Neutrophil (primary cell): ENCODE results near the genes TCTN3, LCOR and FRAT1.

GRCh38 chr10:95539602-95540170, 21.5 kb downstream of the SORBS1 start:
- PRO-cap, result no peak

- PRO-cap, result no peak
These were observed 10.4 kb downstream of the ALDH18A1 start for GRCh38 chr10:95645936-95646640.

DNA sequence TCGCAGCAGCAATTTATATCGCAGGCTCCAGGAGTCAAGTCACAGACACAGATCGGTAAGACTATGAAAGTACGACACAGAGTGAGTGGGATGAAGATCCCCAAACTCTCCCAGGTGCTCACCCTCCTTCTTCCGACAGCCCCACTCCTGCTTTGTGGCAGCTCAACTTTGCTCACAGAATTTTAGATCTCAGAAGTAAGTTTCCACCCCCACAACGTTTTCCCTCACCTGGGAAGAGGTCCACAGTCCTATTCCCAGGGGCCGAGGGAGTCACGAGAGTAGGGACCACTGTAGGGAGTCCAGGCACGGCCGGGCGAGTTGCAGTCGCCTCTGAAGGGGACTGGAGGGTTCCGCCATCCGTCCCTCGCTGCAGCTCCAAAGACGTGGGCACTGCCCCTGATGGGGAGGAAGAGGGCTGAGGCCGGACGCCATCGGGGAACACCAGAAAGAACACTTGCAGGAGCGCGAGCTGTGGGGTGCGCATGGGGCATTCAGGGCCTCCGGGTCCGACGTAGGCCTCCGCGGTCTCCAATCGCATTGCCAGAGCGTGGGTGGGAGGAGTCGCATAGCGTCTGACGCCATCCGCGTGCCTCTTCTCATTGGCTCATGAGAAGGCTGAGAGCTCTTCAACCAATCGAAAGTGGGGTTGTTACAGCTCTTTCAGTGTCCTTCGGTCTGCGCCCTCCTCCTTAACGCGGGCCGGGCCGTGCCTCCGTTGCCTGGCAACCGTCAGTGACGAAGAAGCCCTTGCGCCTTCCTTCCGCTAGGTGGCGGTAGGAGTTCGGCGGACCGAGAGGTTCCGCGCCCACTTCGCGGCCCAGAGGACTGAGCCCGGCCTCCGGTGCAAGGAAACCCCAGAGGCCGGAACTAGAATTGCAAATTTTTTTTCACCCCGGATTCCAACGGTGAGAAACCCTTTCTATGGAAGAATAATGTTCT, at the start of gene TCTN3:
TCTN3 (minus strand) TSS at position 512 of the 939 bp plus-strand sequence.
- PRO-cap, result unidirectional peak, minus-strand start at position 456 of the sequence

GRCh38 chr10:95697378-95697973, 3.7 kb upstream of the TCTN3 start:
- PRO-cap, result no peak

DNA sequence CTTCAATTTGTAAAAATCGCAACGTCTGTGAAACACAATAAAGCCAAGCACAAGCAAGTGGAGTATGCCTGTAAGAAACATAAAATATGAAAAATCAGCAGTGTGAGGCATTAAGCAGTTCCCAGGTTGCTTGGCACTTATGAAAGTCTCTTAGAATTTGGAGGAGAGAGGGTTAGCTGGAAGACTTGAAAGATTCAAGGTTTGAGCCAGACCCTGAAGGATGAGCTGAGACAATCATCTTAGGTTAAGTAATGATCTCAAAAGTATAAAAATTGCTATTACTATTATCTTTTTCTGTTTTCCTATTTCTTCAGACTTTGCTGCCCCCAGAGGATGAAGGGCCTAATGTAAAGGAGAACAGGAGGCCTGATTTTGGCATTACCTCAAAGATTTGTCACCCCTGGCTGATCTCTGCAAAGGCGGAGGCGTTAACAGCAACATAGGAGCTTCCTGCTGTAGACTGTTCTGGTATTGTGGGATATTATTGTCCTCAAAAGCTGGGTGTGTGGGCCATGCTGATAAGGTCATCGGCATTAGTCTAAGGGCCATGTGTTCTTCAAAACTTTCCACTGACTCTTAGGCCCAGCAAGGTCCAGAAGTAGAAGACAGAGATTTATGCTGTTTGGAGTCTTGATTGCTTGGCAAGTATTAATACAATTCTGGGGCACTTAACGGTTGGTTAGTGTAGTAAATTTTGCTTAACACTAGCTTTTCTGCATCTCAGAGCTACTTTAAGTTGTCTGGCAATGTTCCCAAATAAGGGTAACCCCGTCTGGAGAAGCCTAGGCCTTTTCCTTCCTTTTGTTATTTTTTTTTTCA, 14.2 kb upstream of the ENTPD1 start:
- PRO-cap, result no peak

DNA sequence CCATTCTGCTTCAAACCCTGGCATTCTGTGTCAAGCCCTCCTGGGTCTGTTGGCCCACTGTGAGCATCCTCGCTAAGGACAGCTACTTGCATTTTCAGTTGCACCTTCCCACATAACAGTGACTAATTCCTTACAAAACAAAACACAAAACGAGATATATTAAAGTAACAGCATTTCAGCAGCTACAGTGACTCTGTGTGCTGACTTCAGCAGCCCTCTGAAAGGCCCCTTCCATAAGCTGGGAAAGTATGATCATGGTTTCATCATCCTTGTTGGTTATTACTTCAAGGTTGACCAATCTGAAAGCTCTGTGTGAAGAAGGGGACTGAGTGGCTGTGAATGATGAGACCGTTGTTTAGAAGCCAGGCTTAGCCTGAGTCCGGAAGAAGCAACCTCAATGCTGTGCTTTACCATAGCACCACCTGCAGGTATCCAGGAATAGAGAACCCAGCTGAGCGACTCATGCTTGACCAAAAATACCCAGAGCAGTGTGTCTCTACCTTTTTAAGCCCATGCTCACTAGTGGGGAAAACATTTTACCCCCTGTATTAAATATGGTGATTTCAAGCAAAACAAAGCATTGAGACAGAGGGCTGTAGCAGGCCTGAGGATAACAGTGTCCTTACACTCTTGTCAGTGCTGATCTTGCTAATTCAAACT, 42.7 kb upstream of the CC2D2B start:
- PRO-cap, result no peak

GRCh38 chr10:96044760-96045153, 1.4 kb downstream of the CCNJ start:
- PRO-cap, result no peak

DNA sequence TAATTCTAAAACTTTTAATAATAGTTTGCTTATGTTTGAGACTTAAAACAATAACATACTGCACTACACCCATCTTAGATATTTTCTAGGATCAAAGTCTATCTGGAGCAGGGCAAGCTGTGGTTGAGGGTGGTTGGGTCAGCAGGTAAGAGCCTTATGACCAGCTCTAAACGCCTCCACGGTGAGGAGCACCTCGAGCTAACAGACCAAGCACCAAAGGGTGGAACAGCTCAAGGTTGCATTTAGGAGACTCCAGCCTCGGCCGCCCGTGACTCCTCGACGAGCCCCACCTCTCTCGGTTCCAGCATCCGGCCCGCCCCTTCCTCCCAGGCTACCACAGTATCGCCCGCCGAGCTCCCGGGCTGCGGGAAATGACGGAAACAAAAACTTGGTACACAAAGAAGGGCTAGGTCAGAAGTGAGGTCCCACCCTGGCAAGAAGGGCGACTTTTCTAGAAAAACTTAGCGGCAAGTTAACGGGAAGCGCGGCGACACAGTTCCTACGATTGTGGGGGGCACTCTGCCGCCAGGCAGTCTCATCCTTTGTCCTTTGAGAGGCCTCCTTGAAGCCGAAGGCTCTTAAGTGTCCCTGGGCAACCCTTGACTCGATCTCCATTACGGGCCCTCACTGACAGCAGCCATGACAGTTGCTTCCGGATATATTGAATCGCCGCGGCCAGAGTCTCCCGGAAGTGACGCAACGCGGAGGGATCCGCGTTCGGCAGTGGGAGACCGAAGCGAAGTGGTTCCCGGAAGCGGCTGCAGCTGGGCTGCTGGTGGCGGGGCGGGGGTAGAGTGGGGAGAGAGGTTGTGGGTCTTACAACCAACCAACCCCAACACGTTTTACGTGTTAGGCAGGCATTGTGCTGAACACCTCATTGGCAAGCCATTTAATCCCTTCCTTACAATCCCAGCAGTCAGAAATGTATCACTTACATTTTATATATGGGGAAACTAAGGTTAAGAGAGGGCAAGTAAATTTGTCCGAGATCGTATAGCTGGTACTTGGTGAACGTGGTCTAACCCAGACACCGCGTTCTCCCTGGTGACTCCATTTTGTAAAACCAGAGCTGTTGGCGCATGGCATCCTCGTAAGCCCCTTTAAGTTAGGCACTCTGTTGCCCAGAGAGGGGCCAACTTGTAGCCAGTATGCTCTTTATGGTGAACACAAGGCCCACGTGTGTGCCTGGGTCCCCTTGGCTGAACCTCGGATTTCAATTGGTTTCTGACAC, 40.1 kb upstream of the ZNF518A start:
- PRO-cap, result bidirectional peak, plus-strand start at position 729 of the sequence, minus-strand start at position 616 of the sequence

DNA sequence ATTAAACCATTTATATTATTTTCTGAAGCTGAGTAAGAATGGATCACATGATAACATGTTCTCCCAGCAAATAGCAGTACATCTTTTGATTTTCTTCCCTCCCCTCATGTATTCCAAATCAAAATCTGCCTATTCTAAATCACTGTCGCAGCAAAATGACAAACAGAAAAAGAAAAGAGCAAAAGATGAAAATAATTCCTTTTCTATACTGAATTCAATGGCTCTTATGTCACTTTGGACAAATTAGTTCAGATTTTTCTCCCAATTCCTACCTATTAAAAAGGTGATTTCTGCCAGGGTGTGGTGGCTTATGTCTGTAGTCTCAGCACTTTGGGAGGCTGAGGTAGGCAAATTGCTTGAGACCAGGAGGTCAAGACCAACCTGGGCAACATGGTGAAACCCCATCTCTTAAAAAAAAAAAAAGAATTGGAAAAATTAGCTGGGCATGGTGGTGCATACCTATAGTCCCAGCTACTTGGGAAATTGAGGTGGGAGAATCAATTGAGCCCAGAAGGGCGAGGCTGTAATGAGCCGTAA, 10.3 kb downstream of the ZNF518A start:
- PRO-cap, result no peak

DNA sequence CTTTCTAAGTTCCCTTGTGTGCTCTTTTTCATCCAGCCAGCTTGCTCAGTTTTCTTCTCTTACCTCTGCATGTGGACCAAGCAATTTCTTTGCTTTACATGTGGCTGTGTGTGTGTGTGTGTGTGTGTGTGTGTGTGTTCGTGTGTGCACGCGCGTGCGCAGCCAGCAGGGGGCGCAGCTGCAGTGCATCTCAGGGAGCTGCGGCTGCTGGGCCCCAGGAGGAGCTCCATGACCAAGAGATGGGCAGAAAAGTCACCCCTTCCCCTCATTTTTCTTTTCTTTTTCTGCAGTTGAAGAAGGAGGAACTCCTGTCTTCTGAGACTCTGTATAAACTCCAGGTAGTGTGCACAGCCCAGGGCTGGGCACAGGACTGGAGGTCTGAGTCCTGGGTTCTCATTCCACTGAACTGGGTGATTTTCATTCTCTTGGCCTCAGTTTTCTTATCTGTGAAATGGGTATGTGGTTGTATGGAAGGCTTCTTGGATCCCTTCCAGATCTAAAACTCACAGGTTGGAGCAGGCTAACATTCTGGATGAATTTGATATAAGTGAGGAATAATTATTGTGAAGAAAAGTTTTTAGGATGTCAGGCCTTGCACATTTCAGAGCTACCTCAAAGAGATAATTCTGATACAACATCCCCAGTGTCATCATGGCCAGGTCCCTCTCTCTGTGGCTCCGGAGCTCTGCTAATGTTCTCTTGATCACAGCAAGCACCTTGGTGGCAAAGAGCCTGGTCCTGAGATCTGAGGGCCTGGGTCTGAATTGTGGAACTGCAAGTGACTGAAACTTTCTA, 41.6 kb downstream of the BLNK start:
- PRO-cap, result no peak

DNA sequence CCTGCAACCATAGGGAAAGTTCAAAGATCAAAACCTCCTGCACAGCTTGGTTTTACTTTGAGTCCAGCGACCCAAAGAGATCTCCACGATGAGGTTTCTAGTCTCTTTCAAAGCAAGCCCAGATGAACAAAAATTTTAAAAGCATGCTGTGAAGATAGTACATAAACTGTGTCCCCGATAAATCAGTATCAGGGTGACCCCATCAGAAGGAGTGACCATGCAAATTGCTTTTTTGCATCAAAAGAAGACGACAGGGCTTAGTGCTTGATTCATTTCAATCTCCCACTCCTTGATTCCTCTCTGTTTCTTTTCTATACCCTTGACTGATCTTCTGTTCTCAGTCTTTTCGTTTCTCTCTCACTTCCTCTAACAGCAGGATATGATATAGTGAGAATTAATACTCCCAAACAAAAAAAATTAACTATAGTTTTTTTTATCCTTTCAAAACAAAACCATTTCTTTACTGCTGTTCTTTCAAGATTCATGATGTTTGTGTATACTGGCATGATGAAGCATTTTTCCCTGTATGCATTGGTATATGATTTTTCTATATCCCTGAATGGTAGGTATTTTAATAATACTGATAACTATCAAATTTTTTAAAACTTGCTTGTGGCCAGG, 15.9 kb upstream of the DNTT start:
- PRO-cap, result no peak

- PRO-cap, result no peak
These were observed 33.2 kb upstream of the TM9SF3 start for GRCh38 chr10:96619689-96620740.

DNA sequence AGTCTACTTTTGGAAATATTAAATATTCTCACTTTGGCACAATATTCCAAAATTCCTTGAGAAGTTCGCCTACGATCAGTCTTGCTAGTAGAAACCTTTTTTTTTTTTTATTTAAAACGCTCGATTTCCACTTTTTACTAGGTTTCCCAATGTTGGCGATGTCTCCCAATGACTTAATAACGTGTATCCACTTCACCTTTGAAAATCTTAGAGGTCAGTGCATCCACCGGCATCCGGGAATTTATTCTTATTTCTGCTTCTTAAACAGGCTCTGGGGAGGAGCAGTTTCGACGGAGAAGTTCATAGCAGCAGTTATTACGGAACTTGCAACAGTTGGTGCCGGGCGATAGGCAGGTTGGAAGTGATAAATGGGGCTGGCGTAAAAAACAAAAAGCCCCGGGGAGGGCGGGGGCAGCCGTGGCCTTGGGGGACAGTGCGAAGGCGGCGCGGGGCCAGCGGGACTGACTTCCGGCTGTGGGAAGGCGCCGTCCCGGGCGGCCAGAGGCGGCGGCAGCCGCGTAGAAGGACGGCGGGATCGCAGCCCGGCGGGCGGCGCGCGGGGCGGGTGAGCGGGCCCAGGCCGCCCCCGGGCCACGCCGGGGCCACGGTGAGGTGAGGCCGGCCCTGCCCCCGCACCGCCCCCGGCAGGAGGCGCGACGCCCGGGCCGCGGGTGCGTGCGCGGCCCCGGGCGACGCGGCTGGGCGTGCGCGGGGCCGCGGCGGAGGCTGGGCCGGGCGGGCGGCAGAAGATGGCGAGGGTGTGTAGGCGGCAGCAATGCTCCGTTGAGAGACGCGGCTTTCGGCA, at the start of gene LCOR:
LCOR (plus strand) TSS at position 745 of the 805 bp plus-strand sequence.
- PRO-cap, result unidirectional peak, plus-strand start at position 433 of the sequence; unidirectional peak, plus-strand start at position 745 of the sequence

DNA sequence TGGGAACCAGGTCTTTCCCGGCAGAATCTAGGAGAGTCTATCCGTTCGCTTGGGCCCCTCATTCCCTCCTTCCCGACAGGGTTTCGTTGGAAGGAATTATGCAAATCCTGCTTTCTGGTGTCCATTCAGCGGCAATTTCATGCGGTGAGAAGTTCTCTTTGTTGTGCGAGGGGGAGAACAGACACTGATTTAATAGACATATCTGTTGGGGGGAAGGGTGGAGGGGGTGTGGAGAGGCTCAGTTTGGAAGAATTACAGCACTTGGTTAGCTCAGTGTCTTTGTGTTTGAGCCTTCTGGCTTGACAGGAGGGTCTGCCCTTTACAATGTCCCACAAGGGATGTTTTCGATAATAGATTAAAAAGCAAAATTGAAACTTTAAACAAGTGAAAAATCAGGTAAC, 1.6 kb downstream of the LCOR start:
- PRO-cap, result no peak

DNA sequence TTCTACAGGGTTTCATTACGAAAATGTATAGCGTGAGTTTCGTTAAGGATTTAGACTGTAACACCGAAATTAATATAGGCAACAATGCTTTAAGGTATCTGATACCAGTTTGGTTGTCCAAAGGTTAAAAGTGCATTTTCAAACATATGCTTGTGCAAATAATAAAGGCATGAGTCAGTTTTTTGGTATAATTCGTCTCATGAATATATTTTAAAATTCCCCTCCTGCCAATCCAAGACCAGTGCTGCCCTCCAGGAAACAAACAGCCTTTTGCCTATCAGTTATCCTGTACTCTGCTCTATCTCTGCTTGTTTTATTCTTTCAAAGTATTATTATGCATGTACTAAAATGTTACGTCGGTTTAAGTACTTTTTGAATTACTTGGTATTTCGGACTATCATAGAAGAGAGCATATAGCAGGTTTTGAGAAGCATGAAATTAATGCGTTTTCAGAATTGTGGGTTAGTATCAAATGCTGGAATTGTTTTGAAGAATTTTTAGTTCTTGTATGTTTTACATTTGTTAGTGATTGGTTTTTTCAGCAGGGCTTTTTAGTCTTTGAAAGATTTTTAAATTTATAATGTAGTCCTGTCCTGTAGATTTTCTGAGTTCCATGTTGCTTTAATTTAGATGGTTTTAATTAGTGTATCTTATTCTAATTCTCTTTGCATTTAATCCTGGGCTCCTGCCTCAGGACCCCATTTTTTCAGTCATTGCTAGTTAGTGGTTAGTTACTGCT, 2.2 kb downstream of the LCOR start:
- PRO-cap, result no peak

- PRO-cap, result no peak
These were observed 89.5 kb downstream of the LCOR start for GRCh38 chr10:96921582-96922030.

DNA sequence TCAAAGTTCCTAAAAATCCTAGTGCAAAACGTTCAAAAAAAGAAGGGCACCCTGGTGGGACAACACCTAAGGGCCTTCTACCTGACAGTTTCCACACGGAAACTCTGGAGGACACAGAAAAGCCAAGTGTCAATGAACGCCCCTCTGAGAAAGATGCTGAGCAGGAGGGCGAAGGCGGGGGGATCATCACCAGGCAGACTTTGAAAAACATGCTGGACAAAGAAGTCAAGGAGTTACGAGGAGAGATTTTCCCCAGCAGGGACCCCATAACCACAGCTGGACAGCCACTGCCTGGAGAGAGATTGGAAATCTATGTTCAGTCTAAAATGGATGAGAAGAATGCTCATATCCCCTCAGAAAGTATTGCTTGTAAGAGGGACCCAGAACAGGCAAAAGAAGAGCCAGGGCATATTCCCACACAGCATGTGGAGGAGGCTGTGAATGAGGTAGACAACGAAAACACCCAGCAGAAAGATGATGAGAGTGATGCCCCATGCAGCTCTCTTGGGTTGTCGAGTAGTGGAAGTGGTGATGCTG, 151.0 kb downstream of the LCOR start:
- PRO-cap, result no peak

GRCh38 chr10:97291554-97291774, 973 bp downstream of the ARHGAP19 start:
- PRO-cap, result no peak

- PRO-cap, result bidirectional peak, plus-strand start at chr10:97319299, minus-strand start at chr10:97318897; bidirectional peak, plus-strand start at chr10:97319546, minus-strand start at chr10:97319419
These were observed at the start of gene FRAT1 for GRCh38 chr10:97318847-97319631. Gene FRAT1, plus strand, starts transcription at chr10:97319271.

DNA sequence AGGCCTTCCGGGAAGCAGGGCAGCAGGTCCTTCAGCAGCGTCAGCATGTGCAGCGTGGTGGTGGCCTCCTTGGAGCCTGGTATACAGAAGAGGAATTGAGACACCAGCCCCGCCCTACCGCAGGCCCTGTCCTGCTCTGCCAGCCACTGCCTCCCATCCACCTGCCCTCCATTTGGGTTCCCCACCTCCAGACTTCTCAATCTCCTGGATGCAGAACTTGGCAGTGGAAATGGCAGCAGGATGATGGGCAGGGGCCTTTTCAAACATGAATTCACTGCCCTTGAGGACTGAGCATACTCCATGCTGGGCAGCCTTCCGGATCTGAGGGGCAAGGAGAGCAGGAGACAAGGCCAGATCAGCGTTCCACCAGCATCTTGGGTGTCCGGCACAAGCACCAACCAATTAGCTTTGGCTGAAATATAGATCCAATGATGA, 12.8 kb downstream of the RRP12 start:
- PRO-cap, result unidirectional peak, minus-strand start at position 170 of the sequence